ENCODE measurements around a stretch of chr2.

GRCh38 chr2:9559299-9559444 is 3.5 kb upstream of the ADAM17 start:
- PRO-cap, result no peak

- PRO-cap, result no peak
Observed at GRCh38 chr2:9574026-9574529, 18.4 kb upstream of the ADAM17 start.

- PRO-cap, result no peak
Observed at GRCh38 chr2:9610716-9611685, 19.8 kb downstream of the YWHAQ start.

DNA sequence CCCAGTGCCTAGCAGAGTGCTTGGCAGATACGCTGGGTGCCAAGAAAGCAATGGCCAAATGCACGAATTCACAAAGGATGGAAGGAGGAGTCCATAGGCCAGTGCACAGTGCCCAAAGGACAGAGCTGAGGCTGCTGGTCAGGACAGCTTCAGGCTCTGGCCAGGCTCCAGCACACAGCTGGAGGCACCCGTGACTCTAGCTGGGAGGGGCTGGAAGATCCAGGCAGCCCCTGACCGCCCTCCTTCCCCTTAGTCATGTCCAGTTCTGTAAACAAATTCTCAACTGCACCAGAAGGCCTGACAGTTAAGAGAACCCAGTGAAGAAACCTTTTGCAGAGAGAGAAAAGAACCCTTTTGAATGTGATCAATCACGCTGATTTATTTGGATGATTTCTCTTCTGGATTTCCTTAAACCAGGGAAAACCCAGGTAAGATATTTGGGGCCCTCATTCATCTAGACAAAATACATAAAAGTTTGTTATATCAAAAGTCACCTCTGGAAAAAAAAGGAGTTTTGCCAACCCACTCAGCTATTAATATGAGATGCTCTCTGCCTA is 7.8 kb upstream of the YWHAQ start:
- PRO-cap, result no peak

- PRO-cap, result no peak
Observed at GRCh38 chr2:9656966-9657433, 26.2 kb upstream of the YWHAQ start.

DNA sequence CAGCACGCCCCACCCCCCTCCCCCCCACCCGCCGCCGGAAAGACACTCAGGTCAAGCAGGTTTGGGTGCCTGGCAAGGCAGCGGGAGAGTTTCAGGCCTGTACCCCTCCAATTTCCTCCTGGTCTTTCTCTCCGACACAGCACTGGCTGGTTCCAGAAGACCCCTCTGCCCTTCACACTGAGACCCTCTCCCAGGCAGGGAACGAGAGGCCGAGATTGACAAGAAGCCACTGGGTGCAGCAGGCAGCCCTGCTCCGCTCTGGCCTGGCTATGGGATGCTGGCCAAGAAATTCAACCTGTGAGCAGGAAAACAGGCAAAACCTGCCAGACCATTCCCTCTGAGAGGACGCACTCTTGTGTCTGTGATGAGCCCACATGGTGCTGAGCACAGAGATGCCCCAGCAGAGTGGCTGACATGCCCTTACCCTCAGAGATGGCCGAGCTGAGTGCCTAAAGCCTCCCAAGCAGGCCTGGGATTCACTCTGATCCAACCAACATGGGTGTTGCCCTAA is 34.4 kb upstream of the TAF1B start:
- PRO-cap, result no peak

GRCh38 chr2:9934819-9935497 is 16.5 kb upstream of the GRHL1 start:
- PRO-cap, result no peak

DNA sequence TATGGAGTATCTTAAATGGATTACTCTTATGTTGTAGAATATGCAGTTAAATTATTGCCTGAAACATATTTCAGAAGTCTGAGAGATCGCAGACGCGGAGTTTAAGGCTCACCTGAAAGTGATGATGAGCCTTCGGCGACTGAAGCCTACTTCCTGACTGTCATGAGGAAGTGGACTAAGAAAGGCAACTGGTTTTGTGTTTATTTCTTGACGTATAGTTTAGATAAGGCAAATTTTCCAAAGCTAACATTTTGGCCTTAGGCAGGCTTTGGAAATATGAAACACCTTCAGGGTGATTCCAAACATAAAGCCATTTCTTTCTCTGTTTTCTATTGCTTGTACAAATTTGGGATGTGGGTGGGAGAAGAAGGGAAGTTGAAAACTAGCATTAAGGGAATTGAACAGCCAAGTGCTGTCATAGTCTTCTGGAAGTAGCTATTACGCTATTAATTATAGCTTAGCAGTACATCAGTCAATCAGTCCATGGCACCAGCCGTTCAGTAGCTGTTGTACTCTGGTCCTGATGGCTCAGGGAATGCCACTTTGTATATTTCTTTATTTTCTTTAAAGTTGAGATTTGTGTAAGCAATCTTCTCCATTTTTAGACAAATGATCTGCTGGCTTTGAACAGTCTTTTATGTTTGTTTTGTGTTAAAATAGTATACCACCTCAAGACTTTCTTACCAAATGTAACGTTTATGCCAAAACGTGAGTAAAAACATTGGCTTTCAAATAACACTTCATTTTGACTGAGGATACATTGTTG is 1.6 kb downstream of the GRHL1 start:
- PRO-cap, result no peak

- PRO-cap, result no peak
Observed at GRCh38 chr2:10047665-10048639, 4.6 kb downstream of the KLF11 start.

DNA sequence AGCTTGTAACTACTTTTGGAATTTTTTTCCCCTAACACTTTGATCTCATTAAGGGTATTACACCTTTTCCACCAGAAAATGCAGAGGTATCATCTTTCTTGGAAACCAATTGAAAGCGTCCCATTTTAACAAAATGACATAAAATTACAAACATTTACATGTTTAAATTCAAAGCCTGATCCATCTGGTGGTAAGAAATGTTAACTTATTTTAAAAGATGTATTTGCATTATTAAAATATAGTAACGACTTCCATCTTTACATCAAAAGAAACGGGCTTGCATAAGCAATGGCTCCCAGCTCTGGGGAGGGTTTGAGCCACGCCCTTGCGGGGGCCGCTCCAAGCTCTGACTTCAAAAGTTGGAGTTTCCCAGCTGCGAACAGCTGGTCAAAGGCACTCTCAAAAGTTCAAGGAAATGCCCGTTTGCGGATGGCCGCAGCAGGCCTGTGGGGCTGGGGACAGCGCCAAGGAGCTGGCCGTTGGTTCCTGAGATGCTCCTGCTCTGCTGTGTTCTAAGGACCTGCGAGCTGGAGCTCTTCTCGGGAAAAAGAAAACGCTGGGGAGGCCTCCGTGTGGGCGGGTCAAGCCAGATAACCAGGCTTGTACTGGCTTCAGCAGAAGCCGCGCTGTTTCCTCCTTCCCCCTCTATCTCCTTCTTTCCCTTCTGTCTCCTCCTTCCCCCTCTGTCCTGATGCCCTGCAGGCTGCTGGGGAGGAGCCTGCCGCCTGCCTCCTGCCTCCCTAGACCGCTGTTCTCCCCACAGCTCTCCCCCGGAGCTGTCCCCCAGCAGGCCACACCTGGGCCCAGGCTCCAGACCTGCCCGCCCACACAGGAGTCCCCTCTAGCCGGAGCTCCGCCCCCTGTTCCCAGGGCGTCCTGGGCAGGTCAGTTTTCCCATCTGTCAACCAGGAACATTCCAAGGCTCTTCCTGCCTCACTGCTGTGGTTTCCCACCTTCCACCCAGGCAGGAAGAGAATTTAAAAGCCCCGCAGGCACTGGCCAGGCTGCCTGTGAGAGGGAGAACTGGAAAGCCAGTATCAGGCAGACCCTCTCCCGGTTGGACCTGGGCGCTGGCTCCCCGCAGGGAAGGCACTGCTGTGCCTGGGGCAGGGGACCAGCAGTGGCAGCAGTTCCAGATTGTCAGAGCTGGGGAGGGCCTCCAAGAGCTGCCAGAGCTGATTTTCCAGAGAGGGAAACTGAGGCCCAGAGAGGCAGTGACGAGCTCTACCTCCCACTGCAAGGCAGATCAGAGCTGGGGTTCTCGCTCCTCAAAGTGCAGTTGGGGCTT is 14.1 kb downstream of the KLF11 start:
- PRO-cap, result no peak

- PRO-cap, result no peak
Observed at GRCh38 chr2:10079198-10079858, 883 bp downstream of the CYS1 start.

GRCh38 chr2:10170322-10170773 is 47.8 kb downstream of the RRM2 start:
- PRO-cap, result no peak

DNA sequence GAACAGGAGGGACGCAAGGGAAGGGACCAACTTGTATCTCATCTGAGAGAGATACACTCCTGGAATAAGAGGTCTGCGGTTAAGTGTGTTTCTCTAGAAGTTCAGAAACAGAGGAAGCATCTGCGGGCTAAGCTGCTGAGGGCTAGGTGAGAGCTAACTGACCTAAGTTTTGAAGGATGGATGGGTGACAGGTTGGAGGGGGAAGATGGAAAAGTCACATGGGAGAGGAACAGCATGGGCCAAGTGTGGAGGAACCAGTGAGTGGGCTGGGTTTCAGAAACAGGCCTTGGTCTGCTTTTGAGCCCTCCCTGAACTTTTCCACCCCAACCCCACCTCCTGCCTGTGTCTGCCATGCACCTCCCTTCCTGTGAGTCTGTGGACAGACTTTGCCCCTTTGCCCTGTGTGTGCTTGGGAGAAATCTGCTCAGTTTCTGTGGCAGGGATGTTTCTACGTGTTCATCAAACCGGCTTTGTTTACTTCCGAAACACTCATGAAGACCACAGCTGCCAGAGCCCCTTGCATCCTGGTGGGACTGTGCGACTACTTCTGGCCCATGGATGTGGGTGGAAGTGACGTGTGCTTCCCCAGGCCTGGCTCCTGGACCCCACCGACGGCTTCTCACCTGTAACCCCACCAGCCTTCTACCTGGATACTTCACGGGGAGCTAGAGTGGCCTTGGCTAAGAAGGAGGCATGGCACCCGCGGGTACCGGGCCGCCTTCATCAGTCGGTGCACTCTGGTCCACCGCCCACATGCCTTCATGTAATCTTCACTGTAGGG is 1.6 kb upstream of the HPCAL1 start:
- PRO-cap, result no peak

DNA sequence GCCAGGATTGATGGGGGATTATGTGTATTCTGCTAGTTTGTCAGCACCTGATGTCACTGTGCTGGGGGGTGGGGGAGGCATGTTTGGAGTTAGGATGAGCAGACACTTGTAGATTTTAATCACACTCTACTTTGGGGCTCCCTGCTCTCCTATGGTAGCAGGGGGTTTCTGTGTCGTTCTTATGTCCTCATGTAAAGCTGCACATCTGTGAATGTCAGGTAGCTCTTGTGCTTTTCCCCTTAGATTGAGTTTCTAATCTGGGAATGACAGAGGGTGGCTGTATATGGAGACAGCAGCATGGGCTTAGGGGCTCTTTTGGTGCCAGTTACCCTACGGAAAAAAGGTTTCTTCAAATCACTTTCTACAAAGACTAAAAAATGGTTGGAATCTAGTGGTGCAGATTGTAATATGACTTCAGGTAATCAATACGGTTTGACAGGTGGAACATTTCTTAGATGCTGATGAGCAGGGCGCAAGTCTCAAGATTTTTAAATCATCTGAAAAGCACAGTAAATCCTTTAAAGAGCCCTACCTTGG is 3.6 kb downstream of the HPCAL1 start:
- PRO-cap, result no peak

DNA sequence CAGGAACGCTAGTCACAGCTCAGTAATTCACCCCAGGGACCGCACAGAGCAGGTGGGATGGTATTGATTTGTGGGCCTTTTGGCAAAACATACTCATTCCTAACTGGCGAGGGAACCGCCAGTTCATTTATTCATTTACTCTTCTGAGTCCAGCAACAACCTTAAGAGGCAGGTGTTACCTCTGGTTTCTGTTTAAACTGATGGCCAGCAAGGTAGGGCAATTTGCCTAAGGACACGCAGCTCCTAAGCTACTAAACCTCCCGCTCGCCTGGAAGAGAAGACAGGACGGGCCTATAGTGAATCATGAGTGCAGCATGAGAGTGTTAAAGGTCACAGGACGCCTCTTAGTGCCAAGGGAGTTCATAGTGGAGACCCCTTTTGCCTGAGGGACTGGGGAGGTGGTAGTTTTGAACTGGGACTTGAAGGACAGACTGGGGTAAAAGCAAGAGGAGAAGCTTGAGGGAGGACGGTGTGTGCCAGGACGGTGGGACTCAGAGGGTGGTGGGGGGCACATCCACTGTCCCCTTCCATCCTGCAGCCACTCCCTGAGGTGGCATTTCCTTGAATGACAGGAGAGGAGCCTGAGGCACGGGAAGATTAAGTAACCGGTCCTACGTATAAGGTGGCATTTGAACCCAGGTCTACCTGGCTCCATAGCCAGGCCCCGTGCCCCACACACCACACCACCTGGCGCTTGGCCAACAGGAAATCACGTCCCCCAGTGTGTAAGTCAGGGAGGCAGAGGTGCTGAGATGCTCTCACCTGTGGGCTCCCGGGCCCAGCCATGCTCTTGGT is 53.5 kb downstream of the HPCAL1 start:
- PRO-cap, result no peak

DNA sequence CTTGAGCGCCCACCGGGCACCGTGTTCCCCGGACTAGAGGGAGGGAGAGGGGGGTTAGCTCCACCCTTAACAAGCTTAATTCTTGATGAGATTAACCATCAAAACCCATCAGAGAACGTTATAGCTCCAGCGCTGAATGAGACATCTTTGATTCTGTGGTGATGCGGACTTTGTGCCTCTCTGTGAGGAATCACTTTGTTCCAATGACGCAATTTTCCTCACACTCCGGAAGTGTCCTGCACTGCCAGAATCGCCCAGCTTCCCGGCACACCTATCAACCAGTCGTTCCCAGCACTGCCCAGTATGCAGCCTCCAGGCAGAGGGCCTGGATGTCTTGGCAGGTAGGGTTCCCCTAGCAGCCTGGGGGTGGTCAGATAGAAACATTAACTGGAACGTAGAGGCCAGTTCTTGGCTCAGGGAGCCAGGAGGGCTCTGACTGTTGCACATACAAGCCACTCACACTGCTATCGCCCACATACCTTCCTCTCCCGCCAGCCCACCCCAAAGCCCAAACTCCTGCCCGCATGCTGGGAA is 1.9 kb upstream of the ODC1 start:
- PRO-cap, result no peak

DNA sequence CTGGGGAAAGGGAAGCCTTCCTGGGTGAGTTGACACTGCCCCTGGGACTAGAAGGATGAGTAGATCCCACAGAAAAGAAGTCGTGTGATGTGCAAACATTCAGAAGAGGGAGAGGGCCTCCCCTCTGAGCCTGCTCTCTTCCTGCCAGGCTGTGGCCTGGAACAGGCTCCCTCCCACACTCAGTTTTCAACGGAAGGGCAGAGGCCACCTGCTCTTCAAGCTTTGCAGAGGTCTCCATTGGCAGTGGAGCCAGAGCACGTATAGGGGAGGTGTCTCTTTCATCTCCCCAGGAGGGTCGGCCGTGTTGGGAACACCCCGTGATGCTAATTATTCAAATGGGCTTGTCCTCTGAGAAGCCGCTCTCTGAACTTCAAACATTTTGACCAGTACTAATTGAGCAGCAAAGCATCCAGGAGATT is 29.4 kb upstream of the ODC1 start:
- PRO-cap, result unidirectional peak, minus-strand start at position 158 of the sequence

DNA sequence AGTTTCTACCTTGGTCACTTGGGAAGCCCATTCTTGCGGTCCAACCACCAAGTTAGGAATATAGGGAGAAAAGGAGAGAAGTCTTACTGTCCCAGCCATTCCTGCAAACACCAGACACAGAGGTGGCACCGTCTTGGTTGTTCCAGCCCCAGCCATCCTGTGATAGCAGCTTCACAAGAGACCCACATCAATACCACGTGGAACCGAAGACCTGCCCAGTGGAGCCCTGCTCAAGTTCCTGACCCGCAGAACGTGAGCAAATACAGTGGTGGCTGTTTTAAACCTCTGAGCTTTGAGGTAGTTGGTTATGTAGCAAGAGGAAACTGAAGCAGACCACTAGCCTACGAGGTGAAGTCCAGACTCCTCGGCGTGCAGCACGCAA is 96.0 kb upstream of the ODC1 start:
- PRO-cap, result no peak

GRCh38 chr2:10584672-10585425 is 104.9 kb downstream of the NOL10 start:
- PRO-cap, result no peak

- PRO-cap, result no peak
Observed at GRCh38 chr2:10758753-10759218, 37.4 kb downstream of the ATP6V1C2 start.